Smooth muscle cell (in vitro differentiated cells): Measurements from ENCODE around the genes RNF214, BACE1 and TMEM25.

DNA sequence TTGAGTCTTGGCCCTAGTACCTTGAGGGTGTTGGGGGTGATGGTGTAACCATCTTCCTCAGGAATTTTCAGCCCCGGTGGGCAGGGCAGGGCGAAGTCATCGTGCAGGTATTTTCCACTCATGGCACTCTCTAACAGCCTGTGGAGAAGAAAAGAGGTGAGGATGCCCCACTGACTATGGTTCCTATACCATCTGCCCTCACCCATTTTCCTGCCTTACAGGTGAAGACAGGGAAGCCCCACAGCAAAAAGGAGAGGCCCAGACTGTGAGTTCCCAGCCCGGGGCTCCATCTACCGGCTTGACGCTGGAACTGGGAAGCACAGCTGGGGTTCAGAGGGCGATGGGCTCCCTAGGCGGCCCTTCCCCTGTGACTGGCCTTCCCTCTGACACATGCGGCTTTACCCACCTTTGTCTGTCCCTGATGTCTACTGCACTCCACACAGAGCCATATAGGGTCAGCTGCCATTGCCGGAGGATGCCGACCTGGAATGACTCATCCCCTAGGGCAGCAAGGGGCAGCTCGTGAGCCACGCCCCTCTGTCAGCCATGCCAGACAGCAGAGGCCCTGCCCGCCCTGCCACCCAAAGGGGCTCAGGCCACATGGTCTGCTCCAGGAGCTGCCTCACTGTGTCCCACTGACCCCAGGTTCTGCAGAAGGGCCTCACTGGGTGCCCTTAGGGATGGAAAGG, 7.6 kb downstream of the TAGLN start:
- RAMPAGE, long total RNA, result no peak

DNA sequence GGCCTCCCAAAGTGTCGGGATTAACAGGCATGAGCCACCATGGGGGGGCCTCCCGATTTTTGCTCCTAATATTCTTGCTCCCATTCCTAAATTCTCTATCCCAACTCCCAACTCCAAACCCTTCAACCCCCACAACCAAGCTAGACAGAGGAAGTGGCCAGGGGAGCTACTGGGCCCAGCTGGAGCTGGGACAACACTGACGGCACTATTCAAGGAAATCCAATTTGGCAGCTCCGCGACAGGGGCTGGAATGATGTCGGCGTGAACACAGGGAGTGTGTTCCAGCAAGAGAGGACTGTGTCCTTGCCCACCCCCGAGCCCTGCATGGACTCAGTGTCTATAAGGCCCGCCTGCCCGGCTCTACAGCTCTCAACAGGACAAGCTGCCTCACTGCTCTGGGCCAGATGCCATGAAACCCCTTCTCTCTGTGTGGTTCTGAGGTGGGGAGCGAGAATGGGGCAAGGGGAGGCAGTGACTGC, 11.3 kb downstream of the PCSK7 start:
- RAMPAGE, long total RNA, result no peak

- RAMPAGE, long total RNA, result start-site peak on the plus strand at chr11:117232635-117232749, 66 and 60 reads in 2 replicates
These were observed at the start of gene RNF214 for GRCh38 chr11:117232399-117233465. Gene RNF214, plus strand, starts transcription at chr11:117232671.

GRCh38 chr11:117289938-117290743, 25.9 kb downstream of the BACE1 start:
- RAMPAGE, long total RNA, result no peak

DNA sequence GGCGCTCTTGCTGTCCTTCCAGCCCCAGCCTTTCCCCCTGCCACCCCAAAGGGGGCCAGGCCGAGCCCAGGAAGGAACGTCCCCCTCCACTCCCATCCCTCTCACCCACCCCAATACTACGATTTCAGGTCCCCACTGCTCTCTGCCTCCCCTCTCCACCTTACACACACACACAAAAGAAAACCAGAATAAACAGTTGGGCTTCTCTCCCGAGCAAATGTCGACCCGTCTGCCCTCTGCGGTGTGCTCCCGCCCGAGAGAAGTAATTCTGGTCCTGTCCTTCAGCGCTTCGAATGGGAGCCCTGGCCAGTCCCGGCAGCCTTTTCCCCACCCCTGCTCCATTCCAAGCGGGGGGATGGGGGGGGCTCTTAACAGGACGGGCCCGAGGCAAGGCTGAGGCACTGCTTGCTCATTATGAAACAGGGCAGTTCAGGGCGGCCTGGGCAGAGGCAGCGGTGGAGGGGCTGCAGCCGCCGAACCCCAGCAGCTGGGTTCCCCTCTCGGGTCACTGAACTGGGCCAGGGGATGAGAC, 15.9 kb downstream of the BACE1 start:
- RAMPAGE, long total RNA, result no peak

DNA sequence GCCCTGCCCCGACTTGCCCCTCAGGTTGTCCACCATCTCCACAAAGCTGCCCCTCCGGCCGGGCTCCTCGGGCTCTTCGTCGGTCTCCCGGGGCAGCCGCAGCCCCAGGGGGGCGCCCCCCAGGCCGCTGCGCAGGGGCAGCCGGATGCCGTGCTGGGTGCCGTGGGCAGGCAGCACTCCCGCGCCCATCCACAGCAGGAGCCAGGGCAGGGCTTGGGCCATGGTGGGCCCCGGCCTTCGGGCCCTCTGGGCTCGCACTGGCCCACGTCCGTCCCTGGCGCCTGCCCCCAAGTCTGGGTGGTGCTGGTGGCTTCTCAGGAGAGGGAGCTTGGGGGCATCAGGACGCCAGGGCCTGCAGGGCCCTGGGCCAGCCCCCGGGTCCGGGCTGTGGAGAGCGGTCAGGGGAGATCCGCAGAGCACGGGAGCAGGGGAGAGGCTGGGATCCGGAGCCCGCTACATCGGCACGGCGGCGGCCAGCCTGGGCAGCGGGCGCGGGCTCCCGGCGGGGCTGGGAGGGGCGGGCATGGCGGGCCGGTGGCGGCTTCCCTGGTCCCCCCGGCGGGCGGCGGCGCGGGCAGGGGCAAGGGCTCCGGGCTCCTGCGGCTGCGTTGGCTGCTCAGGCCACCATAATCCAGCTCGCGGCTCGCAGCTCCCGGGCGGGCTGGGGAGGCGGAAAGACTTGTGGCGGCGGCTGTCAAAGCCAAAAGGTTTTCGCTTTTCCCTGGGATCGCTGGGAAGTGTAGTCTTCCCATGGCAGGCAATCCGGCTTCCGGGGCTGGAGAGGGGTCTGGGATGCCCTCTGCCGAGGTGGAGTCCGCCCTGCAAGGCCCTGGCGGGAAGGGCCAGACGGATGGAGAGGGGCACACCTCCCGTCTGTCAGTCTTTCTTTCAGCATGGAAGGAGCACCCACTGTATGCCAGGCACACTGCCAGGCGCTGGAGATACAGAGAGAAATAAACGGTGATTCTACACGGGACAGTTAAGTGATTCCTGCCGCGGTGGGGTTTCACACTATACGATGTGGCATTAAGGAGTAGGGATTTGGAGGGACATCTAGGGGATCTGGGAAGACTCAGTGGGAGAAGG, at the start of gene BACE1:
Gene BACE1 (minus strand): TSS at position 683 of the 1,086 bp plus-strand sequence.
- RAMPAGE, long total RNA, result no peak

GRCh38 chr11:117391964-117392852, 64.6 kb downstream of the CEP164 start:
- RAMPAGE, long total RNA, result no peak

GRCh38 chr11:117679626-117680099, 117.4 kb downstream of the DSCAML1 start:
- RAMPAGE, long total RNA, result no peak

DNA sequence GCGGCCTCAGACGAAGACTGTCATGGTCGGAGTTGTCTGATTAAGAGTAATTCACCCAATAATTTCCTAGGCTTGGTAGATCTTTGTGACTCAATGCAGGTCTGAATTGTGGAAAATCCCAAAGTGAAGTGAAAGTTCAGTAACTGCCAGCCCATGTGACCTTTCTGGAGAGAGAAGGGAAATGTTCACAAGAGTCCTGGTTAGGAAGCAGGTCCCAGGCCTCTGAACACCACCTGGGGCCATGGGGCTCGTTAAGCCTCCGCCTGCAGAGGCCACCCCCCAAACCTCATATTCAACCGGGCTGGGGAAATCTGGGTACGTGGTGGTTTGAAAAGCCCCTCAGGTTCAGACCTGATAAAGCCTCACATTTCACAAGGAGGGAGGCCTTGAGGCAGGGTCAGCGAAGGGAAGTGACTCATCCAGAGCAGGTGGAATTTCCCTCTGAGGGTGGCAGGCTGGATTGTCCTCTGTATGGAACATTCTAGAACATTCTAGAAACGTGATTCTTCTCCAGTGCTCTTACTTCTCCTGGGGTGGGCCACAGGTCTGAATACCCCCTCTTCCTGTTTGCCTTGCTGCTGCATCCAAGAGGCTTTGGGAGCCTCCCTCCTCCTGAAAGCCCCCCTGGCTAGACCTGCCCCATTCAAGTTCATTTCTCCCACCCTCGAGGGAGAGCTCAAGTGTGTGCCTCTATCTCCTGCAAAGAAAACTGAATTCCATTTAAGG, 6.5 kb downstream of the FXYD2 start:
- RAMPAGE, long total RNA, result no peak

- RAMPAGE, long total RNA, result no peak
These were observed 19.5 kb downstream of the TMPRSS13 start for GRCh38 chr11:117909585-117910192.

- RAMPAGE, long total RNA, result no peak
These were observed 15.3 kb downstream of the IL10RA start for GRCh38 chr11:118001221-118002200.

DNA sequence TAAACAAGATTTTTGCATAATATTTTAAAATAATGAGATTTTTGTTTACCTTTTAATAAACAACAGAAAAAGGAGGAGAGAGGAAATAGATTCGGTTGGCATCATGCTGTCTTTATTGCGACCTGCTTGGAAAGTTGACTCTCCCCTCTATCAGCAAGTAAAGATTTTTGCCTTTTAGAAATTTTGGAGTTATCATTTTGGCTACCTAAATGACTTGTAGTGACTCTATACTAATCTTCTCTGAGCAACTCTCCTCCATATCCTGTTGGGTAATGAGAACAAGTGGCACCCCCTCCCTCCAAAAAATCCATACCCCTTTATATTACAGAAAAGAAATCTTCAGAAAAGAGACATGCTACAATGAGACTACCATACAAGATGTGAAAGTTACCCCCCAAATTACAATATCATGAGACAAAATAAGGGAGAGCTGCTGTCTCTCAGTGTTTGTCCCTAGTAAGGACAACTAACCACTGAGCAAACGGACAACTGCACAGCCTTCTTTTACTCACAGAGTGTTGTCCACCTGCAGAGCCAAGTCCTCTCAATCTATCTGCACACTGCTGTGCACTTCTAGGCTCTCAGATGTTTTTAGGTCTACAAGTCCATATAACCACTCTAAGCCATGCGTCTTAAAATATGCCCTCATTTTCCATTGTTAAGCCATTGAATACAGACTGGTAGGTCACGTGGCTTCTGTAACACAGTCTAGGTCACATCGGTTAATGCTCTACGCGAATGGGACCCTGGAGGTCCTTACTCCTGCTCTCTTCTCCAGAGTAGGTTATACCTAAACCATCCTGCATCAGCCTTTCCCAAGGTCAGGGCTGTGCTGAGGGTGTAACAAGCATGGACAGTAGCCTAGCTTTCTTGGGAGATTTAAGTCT, 1.1 kb downstream of the JAML start:
- RAMPAGE, long total RNA, result no peak

DNA sequence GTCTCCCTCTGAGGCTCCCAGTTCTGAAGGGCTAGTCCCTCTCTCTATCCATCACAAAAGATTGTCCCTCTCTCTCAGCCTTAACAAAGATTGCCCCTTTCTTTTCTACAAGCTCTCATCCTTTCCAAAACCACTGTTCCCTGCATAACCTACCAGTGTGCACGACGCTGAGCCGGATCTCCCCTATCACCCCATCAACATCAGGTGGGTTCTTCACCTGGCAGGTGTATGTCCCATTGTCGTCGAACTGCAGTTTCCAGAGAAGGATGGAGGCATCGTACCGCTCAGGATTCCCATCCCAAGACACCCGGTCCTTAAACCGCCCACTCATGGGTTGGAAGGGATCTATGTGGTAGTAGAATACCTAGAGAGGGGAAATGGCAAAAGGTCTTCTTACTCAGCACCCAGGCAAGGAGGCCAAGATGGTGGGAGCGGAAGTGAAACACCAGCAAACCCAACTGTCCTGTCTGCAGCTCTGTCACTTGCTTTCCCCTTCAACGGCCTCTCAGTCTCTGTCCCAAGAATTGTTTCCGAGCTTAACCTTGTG, 1.7 kb downstream of the MPZL2 start:
- RAMPAGE, long total RNA, result no peak

GRCh38 chr11:118264798-118265285, 745 bp upstream of the MPZL2 start:
- RAMPAGE, long total RNA, result no peak

DNA sequence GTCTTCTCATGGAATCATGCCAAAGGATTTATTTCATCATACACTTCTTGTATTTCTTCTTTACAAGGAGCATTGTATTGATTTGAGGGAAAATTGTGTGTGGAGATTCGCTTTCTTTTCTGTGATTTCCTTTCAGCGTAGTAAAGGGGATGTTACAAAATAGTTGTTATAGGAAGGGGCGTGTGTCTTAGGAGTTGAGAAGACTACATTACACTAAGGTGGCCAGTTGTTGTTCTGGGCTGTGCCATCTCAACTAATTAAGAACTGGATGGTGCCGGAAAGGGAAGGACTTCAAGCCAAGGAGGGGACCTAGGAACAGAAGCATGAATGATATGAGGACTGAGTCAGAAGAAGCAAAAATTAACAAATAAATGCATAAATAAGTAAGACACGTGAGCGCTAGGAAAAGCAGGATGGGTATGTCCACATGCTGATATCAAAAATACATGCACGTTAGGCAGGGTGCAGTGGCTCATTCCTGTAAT, 12.8 kb upstream of the CD3E start:
- RAMPAGE, long total RNA, result no peak

GRCh38 chr11:118402119-118402604, 756 bp downstream of the ATP5MG start:
- RAMPAGE, long total RNA, result no peak

DNA sequence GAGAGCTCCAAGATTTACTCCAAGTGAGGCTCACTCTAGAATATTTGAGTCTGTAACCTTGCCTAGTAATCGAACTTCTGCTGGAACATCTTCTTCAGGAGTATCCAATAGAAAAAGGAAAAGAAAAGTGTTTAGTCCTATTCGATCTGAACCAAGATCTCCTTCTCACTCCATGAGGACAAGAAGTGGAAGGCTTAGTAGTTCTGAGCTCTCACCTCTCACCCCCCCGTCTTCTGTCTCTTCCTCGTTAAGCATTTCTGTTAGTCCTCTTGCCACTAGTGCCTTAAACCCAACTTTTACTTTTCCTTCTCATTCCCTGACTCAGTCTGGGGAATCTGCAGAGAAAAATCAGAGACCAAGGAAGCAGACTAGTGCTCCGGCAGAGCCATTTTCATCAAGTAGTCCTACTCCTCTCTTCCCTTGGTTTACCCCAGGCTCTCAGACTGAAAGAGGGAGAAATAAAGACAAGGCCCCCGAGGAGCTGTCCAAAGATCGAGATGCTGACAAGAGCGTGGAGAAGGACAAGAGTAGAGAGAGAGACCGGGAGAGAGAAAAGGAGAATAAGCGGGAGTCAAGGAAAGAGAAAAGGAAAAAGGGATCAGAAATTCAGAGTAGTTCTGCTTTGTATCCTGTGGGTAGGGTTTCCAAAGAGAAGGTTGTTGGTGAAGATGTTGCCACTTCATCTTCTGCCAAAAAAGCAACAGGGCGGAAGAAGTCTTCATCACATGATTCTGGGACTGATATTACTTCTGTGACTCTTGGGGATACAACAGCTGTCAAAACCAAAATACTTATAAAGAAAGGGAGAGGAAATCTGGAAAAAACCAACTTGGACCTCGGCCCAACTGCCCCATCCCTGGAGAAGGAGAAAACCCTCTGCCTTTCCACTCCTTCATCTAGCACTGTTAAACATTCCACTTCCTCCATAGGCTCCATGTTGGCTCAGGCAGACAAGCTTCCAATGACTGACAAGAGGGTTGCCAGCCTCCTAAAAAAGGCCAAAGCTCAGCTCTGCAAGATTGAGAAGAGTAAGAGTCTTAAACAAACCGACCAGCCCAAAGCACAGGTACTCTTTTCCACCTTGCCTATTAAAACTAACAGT, 37.3 kb downstream of the KMT2A start:
- RAMPAGE, long total RNA, result no peak

DNA sequence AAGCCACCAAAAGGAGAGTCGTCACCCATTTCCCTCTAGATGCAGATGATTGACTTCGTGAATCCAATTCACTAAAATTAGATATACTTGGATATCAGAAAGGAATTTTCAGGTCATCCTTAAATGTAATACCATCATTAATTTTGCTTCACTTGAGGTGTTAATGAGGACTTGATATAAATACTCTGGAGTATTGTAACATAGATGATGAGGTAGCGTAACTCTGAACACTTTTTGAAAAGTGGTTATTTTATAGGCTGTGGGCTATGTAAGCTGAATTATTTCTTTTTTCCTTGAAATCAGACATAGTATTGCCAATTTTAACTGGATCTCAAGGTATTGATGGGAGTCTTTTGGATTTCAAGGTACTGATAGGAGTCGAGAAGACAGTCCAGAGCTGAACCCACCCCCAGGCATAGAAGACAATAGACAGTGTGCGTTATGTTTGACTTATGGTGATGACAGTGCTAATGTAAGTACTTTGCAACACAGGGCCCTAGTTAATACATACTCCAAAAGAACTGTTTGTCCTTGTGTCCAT, 31.3 kb upstream of the TTC36 start:
- RAMPAGE, long total RNA, result no peak

- RAMPAGE, long total RNA, result no peak
These were observed 781 bp upstream of the TMEM25 start for GRCh38 chr11:118530008-118530813.

DNA sequence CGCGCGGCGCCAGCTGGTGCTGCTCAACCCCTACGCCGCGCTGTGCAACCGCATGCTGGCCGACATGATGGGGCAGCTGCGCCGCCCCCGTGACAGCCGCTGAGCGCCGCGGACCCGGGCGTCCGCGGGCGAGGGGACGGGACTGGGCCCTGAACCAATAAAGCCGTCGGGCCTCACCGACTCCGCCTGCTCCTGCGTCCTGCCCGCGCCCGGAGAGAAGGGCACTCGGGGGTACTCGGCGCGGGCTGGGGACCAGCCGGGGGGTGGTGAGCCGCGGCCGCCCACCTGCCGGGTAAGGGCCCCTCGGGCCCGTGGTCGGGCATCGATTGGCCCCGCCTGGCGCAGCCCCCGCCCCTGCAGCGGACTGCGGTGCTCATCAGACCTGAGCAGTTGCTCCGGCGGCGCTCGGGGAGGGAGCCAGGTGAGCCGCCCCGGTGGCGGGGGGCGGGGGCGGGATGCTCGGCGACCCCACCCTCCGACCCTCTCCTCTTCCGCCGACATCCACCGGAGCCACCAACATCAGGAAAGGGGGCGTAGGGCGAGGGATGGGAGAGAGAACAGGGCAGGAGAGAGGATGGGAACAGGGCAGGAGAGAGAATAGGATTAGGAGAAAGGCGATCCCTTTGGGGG, at the start of gene TMEM25:
Gene TMEM25 (plus strand): TSS at position 379 of the 630 bp plus-strand sequence.
- RAMPAGE, long total RNA, result start-site peak on the plus strand centred at position 393 of the sequence, 35 bp wide, 56 and 17 reads in 2 replicates